ENCODE results near the genes SIX6 and PRKCH.

DNA sequence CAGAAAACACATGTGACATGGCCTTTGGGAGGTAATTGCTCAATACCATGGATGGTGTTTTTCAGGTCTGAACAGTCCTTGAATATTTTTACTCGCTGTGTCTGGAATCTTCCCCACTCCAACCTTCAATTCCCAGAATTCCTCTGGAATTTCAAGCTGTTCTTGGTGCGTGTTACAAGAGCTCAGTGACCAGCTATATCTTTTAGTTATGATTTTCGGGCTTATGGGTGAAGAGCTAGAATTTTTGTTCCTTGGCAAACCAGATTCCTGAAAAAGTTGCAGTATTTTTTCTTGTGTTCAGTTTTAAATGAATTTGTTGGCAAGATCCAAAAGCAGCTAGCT is 85.4 kb downstream of the DAAM1 start:
- RRBS, result no CpG with 5 or more reads among the region's 3 CpGs

DNA sequence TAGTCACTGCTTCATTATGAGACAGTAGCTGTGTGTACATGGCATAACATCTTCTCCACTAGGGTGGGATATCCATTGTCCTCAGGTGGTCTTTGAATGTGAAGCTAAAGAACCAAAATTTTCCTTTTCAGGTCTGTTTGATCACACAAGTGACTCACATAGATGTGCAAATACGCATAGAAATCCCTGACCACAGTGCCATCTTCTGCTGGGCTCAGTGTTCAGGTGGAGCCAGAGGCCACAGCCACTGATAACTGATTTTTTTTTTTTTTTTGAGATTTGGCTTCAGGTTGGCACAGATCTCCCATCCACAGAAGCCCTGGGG is 125.7 kb downstream of the DAAM1 start:
- RRBS, result no CpG with 5 or more reads among the region's 1 CpG

- RRBS, result no CpG with 5 or more reads among the region's 4 CpGs
Measured at GRCh38 chr14:59359405-59360083, 105.6 kb downstream of the GPR135 start.

- RRBS, result no CpG with 5 or more reads among the region's 3 CpGs
Measured at GRCh38 chr14:59384064-59384453, 81.1 kb downstream of the GPR135 start.

GRCh38 chr14:60212734-60213378 is 36.2 kb upstream of the PPM1A start:
- RRBS, result no CpG with 5 or more reads among the region's 4 CpGs

DNA sequence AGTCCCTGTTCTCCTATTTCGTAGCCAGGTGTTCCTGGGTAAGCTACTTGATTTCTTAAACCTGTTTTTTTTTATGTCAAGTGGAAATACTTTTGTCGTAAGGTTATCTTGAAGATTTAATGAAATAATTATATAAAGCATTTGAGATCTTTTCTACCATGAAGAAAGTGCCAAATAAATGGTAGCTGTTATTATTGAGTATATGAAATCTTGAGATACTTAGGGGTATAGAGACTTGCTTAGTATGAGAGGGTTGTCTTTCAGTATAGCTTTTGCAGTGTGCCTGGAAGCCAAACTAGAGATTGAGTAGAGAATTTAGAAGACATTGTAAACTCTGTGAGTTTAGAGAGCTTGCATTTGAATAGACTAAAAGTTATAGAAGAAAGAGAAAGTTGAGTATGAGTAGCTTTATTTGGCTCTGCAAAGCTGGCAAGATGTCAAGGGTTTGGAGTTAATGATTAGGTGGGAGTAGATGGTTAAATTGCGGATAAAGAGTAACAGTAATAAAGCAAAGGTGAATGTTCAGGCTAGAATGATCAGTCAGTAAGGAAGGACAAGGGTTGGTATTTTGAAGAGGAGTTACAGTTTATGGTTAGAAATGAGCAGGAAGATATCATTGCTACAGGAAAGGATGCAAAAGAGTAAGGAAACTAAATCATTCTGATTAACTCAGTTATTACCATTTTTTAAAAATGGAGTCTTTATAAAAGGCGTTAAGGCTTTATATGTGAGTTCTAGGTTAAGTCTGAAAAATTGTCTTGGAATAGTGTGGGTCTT is 5.1 kb downstream of the PPM1A start:
- RRBS, result no CpG with 5 or more reads among the region's 4 CpGs

GRCh38 chr14:60282991-60283661 is 34.1 kb downstream of the PPM1A start:
- RRBS, result no CpG with 5 or more reads among the region's 5 CpGs

DNA sequence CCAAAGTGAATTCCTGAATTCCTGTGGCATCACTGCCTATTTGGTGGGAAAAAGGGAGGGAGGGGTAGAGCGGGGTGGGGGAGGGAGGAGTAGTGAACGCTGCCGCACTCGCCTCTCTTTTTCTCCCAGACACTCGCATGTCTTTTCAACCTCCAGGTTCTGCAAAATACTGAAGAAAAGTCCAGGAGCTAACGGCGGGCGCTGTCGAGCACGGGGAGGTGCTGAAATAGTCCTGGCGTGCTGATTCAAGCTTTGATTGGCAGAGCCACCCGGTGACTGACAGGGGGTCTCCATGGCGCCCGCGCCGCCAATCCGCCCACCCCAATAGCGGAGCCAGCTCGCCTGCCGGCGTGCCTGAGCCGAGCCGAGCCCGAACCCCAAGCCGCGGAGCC is at the start of gene SIX6:
Gene SIX6, plus strand, starts transcription at position 324 of the 392 bp plus-strand sequence.
- RRBS, result 4% methylated on average over 12 of the region's 26 CpGs

DNA sequence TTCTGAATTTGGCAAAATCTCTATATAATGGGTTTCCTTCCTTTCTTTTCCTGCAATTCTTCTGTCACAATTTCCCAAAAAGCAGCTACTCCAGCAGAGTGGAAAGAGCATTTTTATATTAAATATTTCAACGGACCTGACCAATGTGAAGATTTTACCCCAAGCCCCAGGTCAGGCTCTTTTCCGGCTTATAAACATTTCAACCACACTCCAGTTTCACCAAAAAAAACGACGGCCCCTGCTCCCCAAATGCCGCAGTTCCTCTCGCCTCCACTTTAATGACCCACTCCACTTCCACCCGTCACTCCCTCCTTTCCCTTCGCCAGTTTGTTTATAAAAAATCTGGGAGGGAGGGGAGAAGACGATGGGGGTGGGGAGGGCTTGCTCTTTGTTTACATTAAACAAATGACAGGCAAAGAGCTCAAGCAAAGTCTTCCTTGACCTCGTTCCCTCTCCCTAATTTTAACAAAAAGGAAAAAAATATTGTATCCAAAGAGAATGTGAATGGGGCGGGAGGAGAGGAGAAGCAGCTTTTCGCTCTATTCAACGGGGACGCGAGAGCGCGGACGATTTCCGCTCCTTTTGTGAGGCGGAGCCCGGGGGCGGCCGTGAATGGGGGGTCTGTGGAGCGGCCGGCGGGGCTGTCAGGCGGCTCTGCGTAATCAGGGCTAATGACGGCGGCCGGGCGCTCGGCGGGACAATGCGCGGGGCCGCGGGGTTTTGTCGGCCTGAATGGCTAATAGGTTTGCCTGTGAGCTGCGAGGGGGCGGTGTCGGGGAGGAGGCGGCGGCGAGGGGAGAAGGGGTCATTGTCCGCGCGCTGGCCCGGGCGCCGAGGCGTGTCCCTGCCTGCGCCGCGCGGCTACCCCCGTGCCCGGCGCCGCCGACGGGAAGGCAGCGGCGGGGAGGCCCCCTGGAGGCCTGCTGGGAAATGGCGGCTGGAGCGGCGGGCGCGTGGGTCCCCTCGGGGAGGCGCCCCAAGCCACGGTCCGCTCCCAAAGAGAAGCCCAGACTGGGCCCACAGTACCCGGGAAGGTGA is 5.6 kb downstream of the SIX6 start:
- RRBS, result 5% methylated on average over 17 of the region's 74 CpGs

DNA sequence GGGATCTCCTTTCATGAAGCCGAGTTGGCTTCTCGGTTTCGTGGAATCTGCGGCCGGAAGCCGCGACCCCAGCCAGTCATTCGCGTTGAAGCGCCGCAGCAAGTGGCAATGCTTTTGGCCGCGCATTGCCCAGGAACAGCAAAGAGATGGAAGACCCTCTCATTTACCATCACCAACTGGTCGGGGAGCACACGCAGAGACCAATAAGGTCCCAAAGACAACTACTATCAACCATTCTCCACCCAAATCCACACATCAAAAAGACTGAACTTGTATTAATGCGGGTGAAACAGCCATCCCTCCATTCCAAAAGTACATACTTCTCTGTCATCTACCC is 8.5 kb upstream of the SIX1 start:
- RRBS, result no CpG with 5 or more reads among the region's 16 CpGs

DNA sequence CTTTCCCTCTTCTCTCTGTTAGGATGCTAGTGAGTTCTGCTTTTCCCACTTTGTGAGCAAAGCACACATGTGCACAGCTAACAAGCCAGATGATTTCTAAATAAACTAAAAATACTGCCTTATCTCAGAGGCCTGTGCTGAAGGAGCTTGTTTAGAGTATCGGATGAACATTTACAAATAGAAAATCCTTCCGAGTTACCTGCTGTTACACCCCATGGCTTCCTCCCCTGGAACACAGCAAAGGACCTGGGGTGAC is 144.3 kb downstream of the SLC38A6 start:
- RRBS, result no CpG with 5 or more reads among the region's 2 CpGs

GRCh38 chr14:61321337-61321985 is at the start of gene PRKCH:
Gene PRKCH, plus strand, starts transcription at chr14:61321579.
- RRBS, result 2% methylated on average over 31 of the region's 68 CpGs

GRCh38 chr14:61326858-61327301 is 5.5 kb downstream of the PRKCH start:
- RRBS, result no CpG with 5 or more reads among the region's 4 CpGs

- RRBS, result no CpG with 5 or more reads among the region's 1 CpG
Measured at GRCh38 chr14:61341190-61341668, 19.9 kb downstream of the PRKCH start.

DNA sequence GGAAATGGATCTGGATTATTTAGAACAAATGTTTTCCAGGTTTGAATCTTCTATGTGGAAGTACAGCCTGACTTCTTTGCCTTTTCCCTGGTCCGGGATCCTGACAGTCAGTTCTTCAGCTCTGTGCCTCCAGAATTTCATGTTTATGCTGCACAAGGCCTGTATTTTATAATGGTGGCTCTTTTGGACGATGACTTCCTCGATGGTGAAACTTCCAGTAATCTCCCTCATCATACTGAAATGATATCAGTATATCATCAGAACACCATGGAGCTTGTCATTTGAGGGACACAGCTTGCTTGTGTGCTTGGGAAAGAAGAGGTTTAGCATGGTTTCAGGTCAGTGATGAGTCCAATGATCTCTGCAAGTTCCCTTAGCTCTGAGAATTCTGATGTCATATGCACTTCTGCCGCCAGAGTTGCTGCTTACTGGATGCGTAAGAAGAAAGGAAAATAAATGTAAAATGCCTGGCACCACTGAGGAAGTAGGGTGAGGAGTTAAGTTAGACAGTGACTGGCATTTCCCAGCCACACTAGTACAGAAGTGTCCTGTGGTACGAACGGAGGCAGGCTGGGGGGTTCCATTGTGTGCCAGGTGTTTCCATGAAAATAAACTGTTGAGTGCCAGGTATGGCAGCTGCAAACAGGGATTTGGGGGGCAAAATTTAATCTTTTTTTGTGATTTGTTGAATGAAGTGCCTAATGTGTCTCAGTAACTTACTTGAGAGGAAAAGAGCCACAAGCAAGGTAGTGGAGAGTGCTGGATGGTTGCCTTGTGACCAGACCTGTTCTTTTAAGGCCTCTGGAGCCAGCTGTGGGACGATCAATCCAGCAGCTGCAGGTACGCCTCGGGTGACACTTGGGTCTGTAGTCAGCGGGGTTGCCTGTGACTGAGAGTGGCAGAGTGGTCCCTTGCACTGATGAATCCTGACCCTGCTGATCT is 22.7 kb downstream of the PRKCH start:
- RRBS, result no CpG with 5 or more reads among the region's 11 CpGs

DNA sequence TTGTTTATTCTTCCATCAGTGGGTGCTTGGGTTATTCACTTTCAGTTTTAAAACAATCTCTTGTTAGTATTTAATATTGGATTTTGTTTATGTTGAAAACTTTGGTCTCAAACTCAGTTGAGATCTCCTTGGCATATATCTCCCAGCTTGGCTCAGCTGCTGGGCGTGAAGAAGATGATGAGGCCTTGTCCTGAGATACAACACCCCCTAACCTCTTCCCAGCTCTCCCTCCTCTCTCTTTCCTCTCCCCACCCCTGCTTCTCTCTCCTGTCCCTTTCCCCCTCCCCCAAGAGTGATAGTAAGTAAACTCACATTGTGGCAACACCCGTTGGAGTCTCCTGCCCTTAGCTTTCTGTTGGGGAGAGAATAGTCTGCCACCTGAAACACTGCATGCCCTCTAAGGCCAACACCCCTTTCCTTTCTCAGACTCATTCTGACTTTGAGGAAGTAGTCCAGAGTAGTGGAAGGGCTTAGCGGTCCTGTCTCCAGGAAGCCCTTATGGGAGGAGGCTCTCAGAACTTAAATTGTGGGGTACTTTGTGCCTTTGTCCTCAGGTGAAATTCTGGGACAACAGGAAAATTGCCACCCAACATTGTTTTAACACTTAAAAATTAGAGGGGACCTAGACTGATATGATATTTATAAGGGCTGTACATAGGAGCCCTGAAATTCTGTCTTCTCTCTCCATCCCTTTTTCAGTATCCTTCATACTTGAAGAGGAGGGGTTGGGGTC is 95.2 kb downstream of the PRKCH start:
- RRBS, result no CpG with 5 or more reads among the region's 3 CpGs

DNA sequence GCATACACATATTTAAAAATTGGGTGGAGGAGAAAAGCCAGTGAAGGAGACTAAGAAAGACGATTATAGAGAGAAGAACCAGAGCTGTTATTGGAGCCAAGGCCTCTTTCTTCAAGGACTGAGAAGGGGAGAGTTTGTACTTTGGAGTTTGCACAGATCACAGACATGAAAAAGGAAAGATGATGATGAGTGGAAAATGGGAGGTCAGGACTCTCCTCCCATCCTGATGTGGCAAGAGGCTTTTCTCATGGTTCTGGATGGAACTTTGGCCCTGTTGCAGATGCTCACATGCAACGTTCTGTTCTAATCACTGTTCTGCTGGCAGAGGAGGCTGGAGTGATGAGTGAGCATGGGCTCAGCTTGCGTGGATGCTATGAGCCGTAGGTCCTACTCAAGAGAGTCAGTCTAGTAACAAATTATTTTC is 114.5 kb downstream of the PRKCH start:
- RRBS, result no CpG with 5 or more reads among the region's 4 CpGs

DNA sequence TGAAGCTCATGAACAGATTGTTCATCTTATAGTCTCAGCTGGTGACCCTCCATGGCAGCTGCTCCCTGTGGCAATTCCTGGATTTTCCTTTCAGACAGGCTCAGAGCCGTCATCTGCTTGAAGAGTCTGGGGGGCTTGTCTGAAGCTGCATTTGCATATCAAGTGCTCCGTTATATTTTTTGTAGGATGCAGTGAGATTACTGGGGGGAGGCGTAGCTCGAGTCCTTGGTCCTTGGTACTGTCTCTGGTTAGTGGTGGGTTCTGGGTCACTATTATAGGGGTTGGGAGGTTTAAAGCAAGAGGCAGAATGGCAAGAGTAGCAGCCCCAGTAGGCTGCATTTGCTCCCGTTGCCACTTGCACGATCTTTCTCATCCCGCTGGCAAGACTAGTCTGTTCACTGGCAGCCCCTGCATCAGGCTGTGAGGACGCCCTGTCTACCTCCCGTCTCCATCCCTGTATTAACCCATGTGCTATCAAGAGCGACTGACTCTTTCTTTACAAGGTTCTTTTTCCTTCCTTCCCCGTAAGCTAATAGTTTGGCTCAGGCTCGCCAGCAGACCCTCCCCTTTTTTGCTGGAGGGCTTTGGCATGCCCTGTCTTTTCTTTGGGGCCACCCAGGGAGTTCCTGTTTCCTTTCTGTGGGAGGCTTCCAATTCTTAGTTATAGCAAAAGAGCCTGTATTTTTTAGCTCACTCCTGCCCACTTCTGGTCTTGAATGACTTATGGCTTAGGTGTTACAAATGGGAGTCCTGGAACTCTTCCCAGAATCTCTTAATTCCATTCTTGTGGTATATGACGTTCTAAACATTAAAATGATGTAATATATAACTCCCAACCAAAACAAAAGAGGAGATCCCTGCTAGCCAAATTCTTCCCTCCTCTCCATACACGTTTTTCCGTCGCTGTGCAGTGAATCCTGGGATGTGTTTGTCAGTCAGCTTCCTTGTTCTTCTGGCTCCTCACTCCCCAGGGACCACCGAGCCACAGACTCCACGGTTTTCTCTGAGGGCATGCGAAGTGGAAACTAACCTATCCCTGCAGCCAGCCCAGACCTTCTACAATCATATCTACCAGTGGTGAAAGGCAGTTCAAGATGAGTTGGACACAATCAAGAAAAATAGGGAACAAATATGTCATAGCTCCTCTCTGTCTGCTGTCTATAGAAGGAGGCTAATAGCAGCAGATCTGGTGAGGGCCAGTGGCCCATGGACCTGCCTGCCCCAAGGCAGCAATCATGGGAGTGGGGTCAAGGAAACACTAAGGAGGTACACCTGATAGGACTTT is 149.0 kb downstream of the PRKCH start:
- RRBS, result no CpG with 5 or more reads among the region's 19 CpGs

- RRBS, result no CpG with 5 or more reads among the region's 1 CpG
Measured at GRCh38 chr14:61478154-61478534, 156.8 kb downstream of the PRKCH start.

DNA sequence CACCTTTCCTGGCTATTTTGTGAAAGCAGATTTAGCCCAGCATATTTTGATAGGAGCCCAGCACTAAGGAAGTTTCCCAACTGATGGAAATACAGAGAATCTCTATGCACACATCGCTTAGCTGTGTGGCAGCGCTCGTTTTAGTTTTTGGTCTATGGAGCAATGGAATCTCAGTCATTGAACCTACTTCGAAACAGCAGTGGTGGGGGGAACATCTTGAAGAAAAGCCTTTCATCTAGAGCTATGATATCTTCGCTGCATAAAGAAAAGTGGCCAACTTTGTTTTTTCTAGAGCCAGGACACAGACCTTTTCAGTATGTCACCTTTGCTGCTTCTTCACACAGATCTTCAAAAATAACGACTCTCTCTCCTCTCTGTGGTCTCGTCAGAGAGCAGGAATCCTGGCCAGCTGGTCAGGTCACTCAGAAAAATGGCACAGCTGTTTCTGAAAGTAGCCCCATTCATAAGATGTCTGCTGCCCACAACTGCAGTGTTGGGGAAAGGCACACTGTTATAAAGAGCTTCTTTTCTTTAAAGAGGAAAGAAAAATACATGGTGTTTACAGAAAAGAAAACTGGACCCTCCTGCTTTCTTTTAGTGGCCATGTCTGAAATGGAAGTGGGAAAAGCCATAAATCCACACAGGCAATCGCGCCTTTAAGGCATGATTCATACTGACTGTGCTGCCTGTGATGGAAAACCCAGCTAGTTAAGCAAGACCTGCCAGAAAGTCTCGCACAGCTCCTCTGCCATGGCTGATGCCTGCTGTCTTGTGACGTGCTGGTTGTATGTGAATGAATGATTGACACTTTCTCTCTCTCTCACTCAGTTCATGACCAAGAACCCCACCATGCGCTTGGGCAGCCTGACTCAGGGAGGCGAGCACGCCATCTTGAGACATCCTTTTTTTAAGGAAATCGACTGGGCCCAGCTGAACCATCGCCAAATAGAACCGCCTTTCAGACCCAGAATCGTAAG is 148.1 kb upstream of the HIF1A start:
- RRBS, result no CpG with 5 or more reads among the region's 18 CpGs

All from GM19239 (cell line).